Omental fat pad (tissue), 4 donors: ENCODE measurements around the gene NOP14.

- PRO-cap, result no peak
- RAMPAGE, long total RNA, 4 experiments, result no peak in any of the 4 experiments
Observed at GRCh38 chr4:1842948-1843643, 12.9 kb downstream of the LETM1 start.

GRCh38 chr4:1939557-1939980, 68.4 kb downstream of the NSD2 start:
- PRO-cap, result no peak
- RAMPAGE, long total RNA, 4 experiments, result no peak in any of the 4 experiments

- PRO-cap, result no peak
- RAMPAGE, long total RNA, 4 experiments, result no peak in any of the 4 experiments
Observed at GRCh38 chr4:2241382-2241675, 592 bp downstream of the HAUS3 start.

DNA sequence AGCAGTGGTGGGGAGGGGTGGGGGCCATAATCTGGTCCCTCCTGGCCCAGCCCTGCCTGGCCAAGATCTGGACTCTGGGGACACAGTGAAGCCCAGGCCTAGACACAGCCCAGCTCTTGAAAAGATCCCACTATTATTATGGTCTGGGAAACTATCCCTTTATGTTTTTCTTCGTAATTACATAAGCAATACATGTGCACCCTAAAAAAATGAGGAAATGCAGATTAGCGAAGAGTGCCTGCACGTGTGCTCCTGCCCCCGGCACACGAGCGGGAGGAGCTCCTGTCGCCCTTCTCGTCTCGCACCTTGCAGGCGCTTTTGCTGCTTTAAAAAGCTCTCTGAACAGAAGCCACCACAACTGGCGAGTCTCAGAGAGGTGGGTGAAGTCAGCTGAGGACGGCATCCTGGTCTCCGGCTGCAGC, 28.9 kb upstream of the MXD4 start:
- PRO-cap, result no peak
- RAMPAGE, long total RNA, 4 experiments, result no peak in any of the 4 experiments

- PRO-cap, result no peak
- RAMPAGE, long total RNA, 4 experiments, result no peak in any of the 4 experiments
Observed at GRCh38 chr4:2364250-2365202, 53.9 kb downstream of the ZFYVE28 start.

DNA sequence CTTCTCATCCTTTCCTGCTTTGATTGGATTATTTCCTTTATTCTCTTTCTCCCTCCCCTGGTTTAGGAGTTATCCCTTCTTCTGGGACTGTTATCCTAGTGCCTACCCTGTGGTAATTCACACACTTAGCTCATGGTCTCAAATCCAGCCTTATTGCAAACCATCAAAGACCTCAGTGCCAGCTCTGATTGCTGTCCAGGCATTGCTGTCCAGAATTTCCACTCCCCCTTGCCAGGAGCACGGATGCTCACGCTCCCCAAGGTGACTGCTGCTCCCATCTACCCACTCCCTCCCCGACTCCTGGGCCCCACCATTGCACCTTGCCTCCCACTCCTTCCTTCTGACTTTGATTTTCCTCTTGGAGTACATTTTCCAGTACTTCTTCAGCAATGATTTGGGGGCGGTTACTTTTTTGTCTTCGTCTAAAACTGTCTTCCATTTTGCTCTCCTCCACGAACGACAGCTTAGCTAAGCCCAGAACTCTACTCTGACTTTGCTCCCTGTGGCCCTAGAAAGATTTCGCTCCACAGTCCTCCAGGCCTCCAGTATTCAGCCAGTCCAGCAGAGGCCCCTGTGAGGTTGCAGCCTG, 11.5 kb downstream of the ZFYVE28 start:
- PRO-cap, result no peak
- RAMPAGE, long total RNA, 4 experiments, result no peak in any of the 4 experiments

DNA sequence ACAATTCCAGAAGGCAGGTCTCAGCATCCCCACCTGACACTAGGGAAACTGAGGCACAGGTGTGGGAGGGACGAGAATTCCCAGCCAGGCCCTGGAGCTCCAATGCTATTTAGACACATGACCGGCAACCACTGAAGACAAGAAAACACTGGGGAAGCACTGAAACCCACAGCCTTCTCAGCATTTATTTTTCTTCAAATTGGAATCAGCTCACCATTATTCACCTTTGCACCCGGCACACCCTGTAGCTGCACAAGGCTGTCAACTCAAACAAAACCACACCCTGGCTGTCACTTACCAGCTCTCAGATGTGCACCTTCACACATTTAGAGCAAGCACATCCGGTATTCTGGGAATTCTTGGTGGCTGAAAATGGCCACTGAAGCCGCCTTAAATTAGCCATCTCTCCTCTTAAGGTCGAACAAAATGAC, 6.0 kb downstream of the ZFYVE28 start:
- PRO-cap, result no peak
- RAMPAGE, long total RNA, 4 experiments, result no peak in any of the 4 experiments

DNA sequence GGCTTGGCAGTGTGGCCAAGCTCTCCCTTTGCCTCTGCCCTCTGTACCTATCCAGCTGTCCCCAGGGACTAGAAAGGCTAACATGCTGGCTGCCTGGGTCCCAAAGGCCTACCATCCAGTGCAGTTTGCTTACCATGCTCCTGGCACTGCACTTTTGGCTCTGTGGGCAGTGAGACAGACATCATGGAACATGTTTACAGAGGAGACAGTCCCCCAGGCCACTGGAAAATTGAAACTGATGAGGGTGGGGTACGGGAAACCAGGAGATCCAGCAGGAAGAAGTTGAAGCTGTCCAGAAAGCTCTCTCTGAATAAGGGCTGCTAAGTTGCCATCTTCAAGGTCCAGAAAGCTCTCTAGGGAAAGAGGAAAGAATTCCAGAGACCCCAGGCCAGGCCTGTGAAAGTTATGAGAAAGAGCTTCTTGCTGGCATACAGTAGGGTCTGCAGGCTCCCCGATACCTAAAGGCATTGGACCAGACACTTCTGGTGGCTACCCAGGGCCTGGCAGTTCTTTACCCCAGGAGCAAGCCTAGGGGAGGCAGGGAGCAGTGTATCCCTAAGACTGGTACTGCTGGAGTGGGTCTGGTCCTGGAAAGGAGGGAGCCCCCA, 20.0 kb upstream of the FAM193A start:
- PRO-cap, result no peak
- RAMPAGE, long total RNA, 4 experiments, result no peak in any of the 4 experiments

GRCh38 chr4:2570828-2571322, 34.4 kb downstream of the FAM193A start:
- PRO-cap, result no peak
- RAMPAGE, long total RNA, 4 experiments, result no peak in any of the 4 experiments

GRCh38 chr4:2713655-2714256, 42.4 kb downstream of the TNIP2 start:
- PRO-cap, result no peak
- RAMPAGE, long total RNA, 4 experiments, result no peak in any of the 4 experiments

- PRO-cap, result no peak
- RAMPAGE, long total RNA, 4 experiments, result no peak in any of the 4 experiments
Observed at GRCh38 chr4:2745221-2745702, 10.9 kb downstream of the TNIP2 start.

DNA sequence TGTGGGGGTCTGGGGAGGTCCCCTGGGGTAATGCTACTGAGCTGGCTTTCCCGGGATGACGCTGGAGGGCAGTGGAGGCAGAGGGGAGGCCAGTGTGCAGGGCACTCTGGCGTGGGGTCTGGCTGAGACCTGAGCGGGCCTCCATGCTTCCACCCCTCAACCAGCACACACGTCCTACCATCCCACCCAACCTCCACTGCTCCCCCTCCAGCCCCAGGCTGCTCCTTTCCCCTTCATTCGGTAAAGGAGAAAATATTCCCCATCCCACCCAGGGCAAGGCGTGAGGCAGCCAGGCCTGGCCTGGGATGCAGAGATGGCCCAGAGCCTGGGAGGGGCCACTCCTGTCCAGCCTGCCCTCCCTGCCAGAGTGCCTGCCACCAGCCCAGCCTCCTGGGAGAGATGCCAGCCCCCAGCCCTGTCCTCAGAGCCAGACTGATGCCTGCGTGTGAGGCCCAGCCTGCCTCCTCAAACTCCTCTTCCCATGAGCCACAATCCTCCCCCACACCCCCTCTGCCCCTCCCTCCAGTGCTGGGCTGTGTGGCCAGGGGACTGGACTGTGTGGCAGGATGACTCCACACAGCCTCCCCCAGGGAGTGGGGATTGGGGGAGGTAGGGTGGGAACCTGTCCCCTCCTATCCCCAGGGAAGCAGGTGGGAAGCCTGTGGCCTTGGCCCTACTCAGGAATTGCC, 4.5 kb upstream of the SH3BP2 start:
- PRO-cap, result no peak
- RAMPAGE, long total RNA, 4 experiments, result no peak in any of the 4 experiments

- PRO-cap, result no peak
- RAMPAGE, long total RNA, 4 experiments, result no peak in any of the 4 experiments
Observed at GRCh38 chr4:2796034-2797113, 3.5 kb downstream of the SH3BP2 start.

GRCh38 chr4:2799238-2799721, 6.4 kb downstream of the SH3BP2 start:
- PRO-cap, result no peak
- RAMPAGE, long total RNA, 4 experiments, result no peak in any of the 4 experiments

- PRO-cap, result no peak
- RAMPAGE, long total RNA, 4 experiments, result no peak in any of the 4 experiments
Observed at GRCh38 chr4:2819646-2820037, 24.0 kb upstream of the ADD1 start.

DNA sequence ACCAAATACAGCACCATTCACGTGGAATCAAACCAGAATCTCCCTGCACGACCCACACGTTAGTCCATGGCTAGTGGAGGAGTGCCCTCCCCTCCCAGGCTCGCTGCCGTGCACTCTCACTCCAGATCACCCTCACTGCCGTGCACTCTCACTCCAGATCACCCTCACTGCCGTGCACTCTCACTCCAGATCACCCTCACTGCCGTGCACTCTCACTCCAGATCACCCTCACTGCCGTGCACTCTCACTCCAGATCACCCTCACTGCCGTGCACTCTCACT, 11.1 kb upstream of the MFSD10 start:
- PRO-cap, result no peak
- RAMPAGE, long total RNA, 4 experiments, result no peak in any of the 4 experiments

- PRO-cap, result no peak
- RAMPAGE, long total RNA, 4 experiments, result start-site peak on the minus strand in 2 of 4 experiments, at chr4:2963353-2963497 at its widest, 142 to 668 reads per replicate
Observed at GRCh38 chr4:2962741-2963524, at the start of gene NOP14. Gene NOP14 (minus strand): TSS chr4:2963406.

DNA sequence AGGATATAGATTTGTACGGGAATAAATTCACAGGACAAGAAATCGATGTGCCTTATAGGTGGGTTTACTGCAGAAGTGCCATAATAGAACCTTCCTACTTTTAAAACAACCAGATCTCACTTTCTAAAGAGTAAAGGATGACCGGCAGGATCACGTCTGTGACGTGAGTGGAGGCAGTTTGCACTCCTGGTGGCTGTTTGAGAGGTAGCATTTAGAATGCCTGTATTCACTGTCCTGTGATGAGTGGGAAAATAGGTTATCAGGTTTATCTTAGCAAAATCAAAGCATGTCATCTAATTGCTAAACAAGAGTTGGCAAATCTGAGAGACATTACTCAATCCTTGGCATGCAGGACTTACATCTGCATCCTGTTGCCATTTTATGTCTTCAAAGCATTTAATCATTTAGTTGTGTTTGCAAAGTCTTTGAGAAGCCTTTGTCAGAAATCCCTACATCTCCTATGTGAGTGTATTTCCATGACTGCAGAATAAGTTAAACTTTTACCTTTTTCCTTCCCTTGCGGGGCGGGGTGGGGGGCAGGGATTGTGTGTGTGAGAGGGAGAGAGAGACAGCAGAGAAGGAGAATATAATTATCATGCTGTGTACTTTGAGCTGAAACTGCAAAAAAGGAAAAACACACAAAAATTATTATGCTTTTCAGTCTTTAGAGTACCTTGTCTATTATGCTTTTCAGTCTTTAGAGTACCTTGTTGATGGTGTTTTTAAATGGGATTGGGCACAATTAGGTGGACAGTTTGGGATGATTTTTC, 41.4 kb upstream of the MSANTD1 start:
- PRO-cap, result no peak
- RAMPAGE, long total RNA, 4 experiments, result no peak in any of the 4 experiments

- PRO-cap, result no peak
- RAMPAGE, long total RNA, 4 experiments, result no peak in any of the 4 experiments
Observed at GRCh38 chr4:3305480-3306134, 12.8 kb downstream of the RGS12 start.

DNA sequence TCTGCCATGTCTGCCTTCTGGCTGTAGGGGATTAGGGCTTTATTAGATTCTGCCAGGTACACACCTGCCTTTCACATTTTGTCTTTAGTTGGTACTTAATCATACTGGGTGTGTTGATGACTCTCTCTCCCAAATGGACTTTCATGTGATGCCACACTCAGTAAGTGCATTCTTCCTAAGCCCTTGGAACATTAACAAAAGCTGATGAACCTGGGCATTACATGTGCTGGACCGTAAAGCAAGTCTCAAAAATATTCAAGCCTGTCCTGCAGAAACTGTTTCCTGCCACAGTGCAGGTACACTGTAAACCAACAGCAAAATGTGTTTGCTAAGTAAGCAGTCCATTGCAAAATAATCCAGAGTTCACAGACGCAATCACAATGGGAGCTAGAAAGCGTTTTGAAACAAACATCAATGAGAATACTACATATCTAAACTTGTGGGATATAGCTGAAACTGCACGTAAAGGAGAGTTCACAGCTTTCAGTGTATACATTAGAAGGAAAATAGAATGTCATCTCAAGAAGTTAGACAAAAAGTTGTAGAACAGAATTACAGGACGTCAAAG, 61.6 kb downstream of the RGS12 start:
- PRO-cap, result no peak
- RAMPAGE, long total RNA, 4 experiments, result no peak in any of the 4 experiments